Neural crest cell (in vitro differentiated cells): ENCODE measurements around the genes P2RX7 and RNF34.

DNA sequence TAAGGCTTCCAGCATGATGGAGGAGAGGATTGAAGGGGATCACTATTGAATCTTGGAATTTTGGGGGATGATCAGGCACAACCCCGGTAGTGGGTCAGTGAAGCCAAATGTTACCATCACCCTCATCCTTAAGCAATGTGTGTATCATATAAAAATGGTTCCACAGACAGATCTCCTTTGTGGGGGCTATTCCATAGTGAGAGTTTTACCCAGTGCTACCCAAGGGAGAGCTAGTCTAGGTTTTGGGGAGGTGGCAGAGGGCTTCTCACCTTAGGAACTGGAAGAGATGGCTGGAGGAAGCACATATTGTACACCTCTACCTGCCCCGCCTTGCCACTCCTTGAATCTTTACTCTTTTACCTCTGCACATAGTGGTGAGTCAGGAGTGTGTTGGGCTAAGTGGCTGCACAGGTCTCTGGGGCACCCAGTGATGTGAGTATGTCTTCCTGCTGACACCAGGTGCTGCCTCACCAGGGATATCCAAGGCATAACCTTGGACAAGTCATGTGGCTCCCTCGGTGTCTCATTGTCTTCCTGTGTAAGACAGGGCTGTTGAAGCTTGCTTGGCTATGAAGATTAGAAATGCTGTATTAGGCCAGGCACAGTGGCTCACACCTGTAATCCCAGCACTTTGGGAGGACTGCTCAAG is 19.9 kb upstream of the CABP1 start:
- PRO-cap: no peak

GRCh38 chr12:120677623-120678612 is 9.0 kb upstream of the MLEC start:
- PRO-cap: no peak

- PRO-cap: no peak
Measured at GRCh38 chr12:120689387-120690140, 2.6 kb downstream of the MLEC start.

- PRO-cap: no peak
Measured at GRCh38 chr12:120690714-120691470, 3.9 kb downstream of the MLEC start.

- PRO-cap: no peak
Measured at GRCh38 chr12:120711286-120711820, 1.1 kb downstream of the UNC119B start.

DNA sequence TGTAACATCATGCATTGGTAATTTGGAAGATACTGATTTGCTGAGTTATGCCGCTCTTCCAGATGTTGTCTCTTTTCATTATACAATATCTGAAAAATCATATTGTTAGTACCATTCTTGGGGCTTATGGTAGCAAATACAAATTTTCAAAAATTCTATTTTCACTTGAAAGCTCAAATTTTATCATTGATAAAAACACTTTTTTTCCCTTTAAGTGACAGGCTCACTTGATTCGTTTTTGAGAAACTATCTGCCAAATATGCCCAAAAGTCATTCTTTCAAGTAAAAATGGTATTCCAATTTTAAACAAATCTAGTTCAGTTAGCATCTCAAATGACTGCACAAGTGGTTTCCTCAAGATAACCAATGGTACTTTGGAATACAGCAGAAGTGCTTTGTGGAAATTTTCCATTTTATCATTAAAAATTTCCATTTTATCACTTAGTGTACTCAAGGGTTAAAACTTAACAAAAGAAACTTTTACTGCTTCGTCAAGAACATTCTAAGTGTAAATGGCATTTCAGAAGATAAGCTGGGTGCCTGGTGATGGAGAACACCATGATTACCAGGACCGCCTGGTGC is 84.8 kb downstream of the SPPL3 start:
- PRO-cap: no peak

GRCh38 chr12:120891040-120891699 is 13.0 kb downstream of the SPPL3 start:
- PRO-cap: no peak

DNA sequence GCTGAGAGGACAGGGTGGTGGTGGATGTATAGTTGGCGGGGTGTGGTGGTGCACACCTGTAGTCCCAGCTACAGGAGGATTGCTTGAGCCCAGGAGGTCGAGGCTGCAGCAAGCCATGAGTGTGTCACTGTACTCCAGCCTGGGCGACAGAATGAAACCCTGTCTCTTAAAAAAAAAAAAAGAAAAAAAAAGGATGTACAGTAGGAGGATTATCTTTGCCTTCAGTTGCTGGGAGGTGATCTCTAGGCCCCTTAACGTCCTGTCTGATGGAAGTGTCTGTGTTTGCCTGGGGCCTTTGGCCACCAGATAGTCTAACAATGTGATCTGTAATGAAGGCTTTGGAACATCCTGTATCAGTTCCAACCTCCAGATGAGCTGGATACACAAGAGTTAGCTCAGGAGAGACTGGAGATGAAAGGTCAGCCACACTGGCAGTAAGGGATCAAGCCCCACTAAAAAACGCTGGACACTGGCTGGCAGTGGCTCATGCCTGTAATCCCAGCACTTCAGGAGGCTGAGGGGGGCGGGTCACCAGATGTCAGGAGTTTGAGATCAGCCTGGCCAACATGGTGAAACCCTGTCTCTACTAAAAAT is 19.2 kb upstream of the HNF1A start:
- PRO-cap: no peak

- PRO-cap: no peak
Measured at GRCh38 chr12:120999396-120999948, 16.8 kb downstream of the C12orf43 start.

- PRO-cap: no peak
Measured at GRCh38 chr12:121132514-121133682, at the start of gene P2RX7. P2RX7 (plus strand) TSS chr12:121132876.

DNA sequence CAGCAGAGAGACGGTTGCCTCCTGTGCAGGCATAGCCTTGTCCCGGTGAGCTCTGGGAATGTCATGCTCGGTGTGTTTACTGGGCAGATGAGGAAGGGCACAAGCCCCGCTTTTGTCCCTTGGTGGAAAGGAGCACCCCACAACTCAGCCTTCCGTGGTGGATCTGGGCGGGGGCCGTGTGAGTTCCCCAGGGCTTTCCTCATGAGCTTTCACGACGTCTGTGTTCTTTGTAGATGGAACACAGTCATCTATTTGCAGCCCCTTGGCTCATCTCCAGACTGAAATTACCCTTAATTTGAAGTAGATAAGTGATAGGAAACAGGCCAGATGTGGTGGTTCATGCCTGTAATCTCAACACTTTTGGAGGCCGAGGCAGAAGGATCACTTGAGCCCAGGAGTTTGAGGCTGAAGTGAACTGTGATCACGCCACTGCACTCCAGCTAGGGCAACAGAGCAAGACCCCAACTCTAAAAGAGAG is 8.7 kb downstream of the P2RX4 start:
- PRO-cap: no peak

- PRO-cap: no peak
Measured at GRCh38 chr12:121241152-121241739, 31.3 kb downstream of the P2RX4 start.

DNA sequence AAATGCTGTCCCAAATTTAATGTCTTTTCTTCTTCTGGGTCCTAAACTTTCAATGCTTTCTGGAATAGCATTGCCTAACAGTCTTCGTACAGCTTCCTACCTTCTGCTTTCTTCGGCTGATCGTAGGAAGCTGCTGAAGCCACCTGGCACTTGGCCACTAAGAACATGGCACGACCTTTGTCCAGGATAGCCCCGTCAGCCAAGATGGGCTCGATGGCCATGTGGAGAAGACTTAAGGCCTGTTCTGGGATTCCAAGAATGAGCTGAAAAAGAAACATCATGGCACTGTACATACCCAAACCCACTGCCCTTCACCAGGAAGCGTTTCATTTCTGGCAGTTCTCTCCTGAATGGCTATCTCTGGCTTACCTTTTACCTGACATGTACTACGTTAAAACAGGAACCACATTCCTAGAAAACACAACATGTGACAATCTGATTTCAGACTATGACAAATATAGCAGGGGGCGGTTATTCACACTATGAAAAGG is 13.1 kb upstream of the CAMKK2 start:
- PRO-cap: no peak

- PRO-cap: no peak
Measured at GRCh38 chr12:121326946-121327840, 25.0 kb downstream of the ANAPC5 start.

- PRO-cap: bidirectional peak, plus-strand start at chr12:121400118, minus-strand start at chr12:121399897
Measured at GRCh38 chr12:121400036-121400239, at the start of gene RNF34. RNF34 (plus strand) TSS chr12:121400118.

- PRO-cap: unidirectional peak, plus-strand start at chr12:121400415; unidirectional peak, plus-strand start at chr12:121400531; bidirectional peak, plus-strand start at chr12:121401159, minus-strand start at chr12:121400948
Measured at GRCh38 chr12:121400240-121401403, 704 bp downstream of the RNF34 start.

DNA sequence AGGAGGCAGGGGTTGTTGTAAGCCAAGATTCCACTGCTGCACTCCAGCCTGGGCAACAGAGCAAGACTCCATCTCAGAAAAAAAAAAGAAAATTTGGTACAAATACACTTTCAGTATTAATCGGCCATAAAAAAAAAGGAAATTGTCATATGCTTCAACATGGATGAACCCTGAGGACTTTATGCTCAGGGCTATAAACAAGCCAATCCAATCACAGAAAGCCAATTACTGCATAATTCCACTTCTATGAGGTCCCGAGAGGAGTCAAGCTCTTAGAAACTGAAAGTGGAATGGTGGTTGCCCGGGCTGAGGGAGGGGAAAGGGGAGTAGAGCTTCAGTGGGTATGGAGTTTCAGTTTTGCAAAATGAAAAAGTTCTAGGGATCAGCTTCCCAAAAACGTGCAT is 51.9 kb downstream of the RNF34 start:
- PRO-cap: no peak

- PRO-cap: no peak
Measured at GRCh38 chr12:121531406-121531738, 49.5 kb downstream of the KDM2B start.

DNA sequence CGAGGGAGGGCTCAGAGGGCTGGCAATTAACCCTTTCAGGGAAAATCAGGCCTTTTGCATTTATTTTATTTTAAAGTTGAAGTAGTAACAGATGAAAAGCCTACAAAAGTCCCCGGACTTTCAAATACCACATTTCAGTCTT is 9.4 kb upstream of the KDM2B start:
- PRO-cap: bidirectional peak, plus-strand start at position 60 of the sequence, minus-strand start outside the sequence

DNA sequence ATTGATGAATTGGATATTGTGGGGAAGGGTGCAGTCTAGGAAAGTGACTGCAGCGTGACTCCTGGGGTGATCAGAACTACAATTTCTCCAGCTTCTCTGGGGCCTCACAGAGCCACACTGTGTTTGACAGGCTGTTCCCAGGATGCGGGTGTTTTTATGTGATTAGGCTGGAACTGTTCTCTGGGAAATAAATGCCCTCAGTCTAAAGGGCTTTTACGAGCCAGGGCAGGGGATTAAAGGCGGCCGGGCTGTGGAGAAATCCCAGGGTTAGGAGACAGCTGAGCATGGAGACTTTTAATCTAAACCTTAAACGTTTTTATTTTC is 29.3 kb upstream of the KDM2B start:
- PRO-cap: no peak